Panc1 (cell line): ENCODE measurements around a stretch of chr6.

DNA sequence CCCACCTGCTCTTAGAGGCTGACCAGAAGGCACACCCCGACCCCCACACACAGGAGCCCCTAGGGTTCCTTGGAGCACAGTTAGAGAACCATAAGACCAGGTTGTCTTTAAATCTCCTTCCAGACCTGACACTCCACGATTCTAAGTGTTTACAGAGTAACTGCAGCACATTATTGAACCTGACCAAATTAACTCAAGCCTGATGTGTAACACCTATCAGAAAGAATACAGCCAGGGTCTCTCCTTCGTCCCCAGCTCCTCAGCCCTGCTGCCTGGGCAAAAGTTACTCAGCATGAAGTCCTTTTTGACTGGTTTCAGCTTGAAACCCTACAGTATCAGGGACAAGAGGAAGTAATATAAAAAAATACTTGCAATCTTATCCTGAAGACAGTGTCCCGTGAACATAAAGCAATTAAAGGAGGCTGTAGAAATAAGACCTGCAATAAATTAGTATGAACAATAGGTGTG lies 114.9 kb downstream of the LY86 start:
- RRBS, 2 experiments, result no CpG with 5 or more reads among the region's 4 CpGs

- RRBS, 2 experiments, result no CpG with 5 or more reads among the region's 10 CpGs
Observed at GRCh38 chr6:6714646-6715367, 126.3 kb downstream of the LY86 start.

DNA sequence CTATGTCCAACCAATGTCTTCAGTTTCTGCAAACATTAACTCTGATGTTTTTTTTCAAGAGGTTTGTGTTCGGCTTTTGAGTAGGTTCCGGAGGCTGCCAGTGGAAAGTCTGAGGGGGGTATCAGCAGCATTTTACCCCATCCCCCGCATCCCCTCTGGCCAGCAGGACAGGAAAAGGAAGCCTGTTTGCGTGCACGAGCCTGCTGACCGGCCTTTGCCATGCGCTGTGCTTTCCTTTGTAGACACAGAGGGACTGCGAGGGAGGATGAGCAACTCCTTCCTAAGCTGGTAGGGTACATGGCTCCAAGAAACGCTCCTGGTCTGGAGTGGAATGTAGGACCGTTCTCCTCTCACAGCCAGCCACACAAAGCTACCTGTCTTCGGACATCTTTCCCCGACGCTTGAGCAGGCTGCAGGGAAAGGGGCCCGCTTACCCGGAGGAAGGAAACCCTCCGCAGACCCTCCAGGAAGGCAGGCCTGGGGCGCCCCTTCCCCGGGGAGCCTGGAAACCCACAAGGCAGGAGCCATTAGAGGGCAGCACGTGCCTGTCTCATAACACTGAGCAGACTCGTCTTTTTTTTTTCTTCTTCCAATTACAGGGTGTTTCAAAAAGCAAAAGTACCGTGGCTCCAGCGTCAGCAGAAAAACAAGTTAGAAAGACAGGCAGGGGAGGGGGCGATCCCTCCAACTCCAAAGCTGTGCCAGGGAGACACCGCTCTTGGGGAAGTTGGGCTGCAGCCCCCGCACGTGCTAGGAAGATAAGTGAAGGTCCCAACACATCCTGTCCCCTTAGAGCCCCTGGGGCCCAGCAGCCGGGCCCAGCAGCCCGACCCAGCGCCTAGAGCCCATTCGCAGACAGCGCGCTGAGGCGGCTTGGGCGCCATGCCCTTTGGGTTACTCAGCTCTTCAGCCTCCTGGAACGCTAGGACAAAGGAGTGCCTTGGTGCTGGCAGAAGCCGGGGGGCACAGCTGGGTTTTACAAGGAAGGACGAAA lies 136.0 kb downstream of the LY86 start:
- RRBS, 2 experiments, result 3 to 22% methylated on average over 4 to 5 of the region's 37 CpGs

- RRBS, 2 experiments, result no CpG with 5 or more reads among the region's 5 CpGs
Observed at GRCh38 chr6:6733820-6734190, 145.3 kb downstream of the LY86 start.

DNA sequence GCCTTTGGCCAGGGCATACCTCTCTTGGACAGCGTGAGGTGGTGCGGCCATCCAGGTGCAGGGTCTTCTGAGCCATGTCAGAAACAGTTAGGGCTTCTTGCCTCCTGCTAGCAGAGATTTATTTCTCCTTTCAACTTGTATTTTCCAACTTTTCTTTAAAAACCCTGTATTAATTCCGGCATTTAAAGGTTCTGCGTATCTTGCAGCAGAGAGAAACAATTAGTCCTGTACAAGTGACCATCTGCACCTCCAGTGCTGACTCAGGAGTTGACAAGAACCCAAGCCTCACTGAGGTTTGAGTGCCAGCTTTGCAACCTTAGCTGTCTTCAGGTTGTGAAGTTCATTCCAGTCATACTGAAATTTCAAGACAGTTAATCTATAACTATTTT lies 177.9 kb downstream of the LY86 start:
- RRBS, 2 experiments, result no CpG with 5 or more reads among the region's 4 CpGs

DNA sequence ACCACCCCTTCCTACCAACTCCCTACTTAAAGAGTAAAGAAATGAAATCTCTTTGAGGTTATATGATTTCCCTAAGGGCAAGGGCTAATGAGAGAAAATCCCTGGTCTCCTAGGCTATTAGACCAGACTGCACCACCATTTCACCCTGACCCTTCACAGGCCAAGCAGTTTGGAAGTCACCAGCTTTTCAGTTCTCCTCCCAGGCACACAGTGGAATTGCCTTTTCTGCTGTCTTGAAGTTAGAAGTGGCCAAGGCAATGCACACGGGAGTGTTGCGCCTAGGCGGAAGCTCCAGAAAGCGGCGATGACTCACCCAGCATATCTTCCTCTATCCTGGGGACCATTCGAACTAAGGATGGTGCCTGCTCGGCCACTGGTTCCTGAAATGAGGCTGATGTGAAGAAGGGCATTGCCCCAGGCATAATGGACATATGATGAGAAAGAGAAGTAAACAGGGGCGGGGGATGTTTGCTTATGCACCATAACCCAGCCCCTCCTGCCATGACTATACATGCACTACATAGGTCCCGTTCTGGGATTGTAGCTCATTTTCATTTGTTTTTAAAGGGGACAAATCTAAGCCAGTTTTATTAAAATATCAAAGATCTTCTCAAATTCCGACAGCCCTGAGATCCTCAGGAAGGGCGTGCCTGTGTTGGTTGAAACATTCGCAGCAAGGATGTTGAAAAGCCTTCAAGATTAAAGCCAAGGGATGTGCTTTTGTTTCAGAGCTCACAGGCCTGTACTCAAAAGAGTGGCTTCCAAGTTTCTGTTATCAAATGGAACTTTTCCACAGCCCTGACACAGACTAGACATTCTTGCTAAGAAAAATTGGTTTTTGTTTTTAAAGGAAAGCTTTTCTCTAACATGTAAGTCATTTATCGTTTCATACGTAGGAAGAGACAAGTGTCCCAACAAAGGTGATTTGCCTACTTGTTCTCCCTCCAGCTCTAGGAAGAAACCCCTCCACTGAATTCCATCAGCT lies 218.4 kb downstream of the LY86 start:
- RRBS, 2 experiments, result no CpG with 5 or more reads among the region's 14 CpGs

GRCh38 chr6:6810952-6812190 lies 222.9 kb downstream of the LY86 start:
- RRBS, 2 experiments, result no CpG with 5 or more reads among the region's 19 CpGs

- RRBS, 2 experiments, result no CpG with 5 or more reads among the region's 8 CpGs
Observed at GRCh38 chr6:6823359-6824284, 235.1 kb downstream of the LY86 start.

- RRBS, 2 experiments, result no CpG with 5 or more reads among the region's 8 CpGs
Observed at GRCh38 chr6:6890360-6891000, 217.3 kb upstream of the RREB1 start.

GRCh38 chr6:6915689-6916241 lies 192.0 kb upstream of the RREB1 start:
- RRBS, 2 experiments, result no CpG with 5 or more reads among the region's 10 CpGs

DNA sequence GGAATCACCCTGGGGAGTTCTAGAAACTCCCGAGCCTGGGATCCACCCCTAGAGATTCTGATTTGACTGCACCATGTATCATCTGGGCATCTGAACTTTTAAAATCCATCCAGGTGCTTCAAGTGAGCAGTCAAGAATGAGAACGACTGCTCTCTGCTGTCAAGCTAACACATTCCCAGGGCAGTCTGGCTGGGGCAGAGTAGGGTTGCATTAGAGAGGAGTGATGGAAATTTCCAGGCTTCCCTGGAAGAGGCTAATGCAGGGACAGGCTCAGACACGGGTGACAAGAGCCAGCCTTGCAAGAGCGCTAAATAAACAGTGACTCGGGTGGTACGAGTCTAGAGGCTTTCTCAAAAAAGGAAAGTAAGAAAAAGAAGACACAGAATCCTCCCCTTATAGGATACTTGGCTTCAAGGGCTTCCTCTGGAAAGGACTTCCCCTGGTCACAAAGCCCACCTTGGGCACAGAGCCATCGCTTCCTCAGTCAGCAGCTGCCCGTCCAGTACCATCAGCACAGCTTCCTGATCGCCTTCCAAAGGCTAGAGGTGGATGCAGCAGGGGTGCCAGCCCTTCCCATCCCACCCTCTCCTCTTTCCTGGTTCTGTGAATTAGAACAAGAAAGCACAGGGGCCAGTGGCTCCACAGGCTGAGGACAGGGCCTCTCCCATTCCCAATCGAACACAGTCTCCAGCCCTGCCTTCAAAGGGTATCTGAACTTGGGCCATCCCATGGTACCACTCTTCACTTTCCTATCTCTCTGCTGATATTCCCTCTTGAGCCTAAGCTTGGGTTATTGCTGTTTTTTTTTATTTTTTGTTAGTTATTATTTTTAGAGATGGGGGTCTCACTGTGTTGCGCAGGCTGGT lies 177.3 kb upstream of the RREB1 start:
- RRBS, 2 experiments, result no CpG with 5 or more reads among the region's 11 CpGs

GRCh38 chr6:6994523-6995242 lies 113.1 kb upstream of the RREB1 start:
- RRBS, 2 experiments, result no CpG with 5 or more reads among the region's 11 CpGs

DNA sequence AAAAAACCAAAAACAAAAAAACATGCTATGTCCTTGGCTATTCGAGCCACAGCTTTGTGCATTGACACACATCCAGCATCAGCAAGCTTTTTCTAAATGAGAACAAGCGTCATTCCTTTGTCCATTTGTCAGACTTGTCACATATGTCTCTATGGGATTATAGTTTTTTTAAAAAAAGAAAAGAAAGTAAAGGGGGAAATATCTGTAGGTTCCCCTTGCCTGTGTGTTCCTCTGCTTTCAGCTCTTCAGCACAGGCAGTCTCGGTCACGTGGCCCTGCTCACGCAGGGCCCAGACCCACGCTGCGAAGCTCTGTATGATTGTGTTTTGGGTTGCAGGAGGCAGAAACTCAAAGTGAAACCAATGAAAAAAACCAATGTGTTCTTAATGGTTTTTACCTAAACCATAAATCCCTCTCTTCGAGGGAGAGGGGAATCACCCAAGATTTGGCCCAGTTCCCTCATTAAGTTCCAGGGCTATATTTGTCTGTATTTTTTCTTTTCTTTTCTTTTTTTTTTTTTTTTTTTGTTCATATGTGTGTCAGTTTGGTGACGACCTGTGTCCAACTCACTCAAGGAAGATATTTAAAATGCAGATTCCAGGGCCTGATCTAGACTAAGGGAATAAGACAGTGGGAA lies 34.0 kb upstream of the RREB1 start:
- RRBS, 2 experiments, result no CpG with 5 or more reads among the region's 9 CpGs

- RRBS, 2 experiments, result no CpG with 5 or more reads among the region's 12 CpGs
Observed at GRCh38 chr6:7137297-7138070, 29.7 kb downstream of the RREB1 start.

- RRBS, 2 experiments, result no CpG with 5 or more reads among the region's 8 CpGs
Observed at GRCh38 chr6:7249374-7250030, 63.5 kb downstream of the SSR1 start.

DNA sequence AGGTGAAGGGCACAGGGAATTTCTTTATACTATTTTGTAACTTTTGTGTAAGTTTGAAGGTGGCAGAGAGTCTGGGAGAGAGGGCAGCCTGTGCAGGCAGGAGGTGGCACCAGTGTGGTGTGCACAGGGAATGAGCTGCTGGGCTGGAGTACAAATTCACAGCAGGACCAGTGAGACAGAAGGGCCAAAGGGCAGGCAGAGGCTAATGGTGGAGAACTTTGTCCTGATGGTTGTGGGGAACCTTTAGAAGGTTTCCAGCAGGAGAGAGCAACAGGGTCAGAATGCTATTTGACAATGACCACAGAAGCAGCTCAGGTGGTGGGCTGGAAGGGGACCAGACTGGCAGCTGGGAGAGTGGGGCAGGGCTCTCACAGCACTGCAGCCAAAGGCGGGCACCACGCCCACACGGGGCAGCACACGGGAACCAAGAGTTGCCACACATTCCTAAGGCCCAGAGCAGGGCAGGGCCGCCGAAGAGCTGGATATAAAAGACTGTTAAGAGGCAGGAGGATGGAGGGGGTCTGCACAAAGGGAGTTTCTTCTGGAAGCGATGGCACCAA lies 42.1 kb downstream of the SSR1 start:
- RRBS, 2 experiments, result no CpG with 5 or more reads among the region's 7 CpGs

- RRBS, 2 experiments, result no CpG with 5 or more reads among the region's 18 CpGs
Observed at GRCh38 chr6:7445612-7446535, 56.3 kb downstream of the RIOK1 start.

DNA sequence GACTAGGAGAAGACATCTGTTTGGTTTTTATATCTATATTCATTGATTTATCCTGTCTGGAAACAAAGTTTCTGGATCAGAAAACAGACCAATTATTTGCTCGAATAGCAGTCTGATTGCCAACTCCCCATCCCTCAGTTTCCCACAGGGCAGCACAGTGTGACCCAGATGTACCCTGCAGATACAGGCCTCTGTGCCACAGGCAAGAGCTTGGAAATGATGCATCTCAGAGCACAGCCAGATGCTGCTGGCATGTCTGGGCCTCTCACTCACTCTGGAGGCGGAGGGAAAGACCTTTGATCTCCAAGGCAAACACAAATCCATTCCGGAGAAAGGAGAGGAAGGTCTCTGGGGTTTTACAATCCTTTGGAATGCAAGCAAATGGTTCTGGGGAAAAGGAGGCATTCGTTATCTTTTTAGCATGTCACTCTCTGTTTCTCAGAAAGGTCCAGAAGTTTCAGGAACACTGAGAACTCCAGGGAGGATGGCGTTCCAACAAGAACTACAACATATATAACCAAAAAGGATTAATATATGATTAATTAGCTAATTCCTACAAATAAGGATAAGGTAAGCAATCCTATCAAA lies 74.2 kb downstream of the RIOK1 start:
- RRBS, 2 experiments, result no CpG with 5 or more reads among the region's 5 CpGs

GRCh38 chr6:7540359-7540877 lies 1.1 kb upstream of the DSP start:
- RRBS, 2 experiments, result no CpG with 5 or more reads among the region's 19 CpGs

- RRBS, 2 experiments, result 1 to 6% methylated on average over 26 to 28 of the region's 51 CpGs
Observed at GRCh38 chr6:7542187-7542720, 783 bp downstream of the DSP start.